Cardiac muscle cell (in vitro differentiated cells and primary cell): ENCODE data around the gene PHC2.

- RAMPAGE, long total RNA, result no peak
- RRBS, result no CpG with 5 or more reads among the region's 2 CpGs
These were observed 24.9 kb downstream of the RNF19B start for GRCh38 chr1:32939618-32940170.

GRCh38 chr1:32972696-32973511 lies 8.3 kb upstream of the RNF19B start:
- RAMPAGE, long total RNA, result no peak
- RRBS, result 3% methylated on average over 21 of the region's 60 CpGs

DNA sequence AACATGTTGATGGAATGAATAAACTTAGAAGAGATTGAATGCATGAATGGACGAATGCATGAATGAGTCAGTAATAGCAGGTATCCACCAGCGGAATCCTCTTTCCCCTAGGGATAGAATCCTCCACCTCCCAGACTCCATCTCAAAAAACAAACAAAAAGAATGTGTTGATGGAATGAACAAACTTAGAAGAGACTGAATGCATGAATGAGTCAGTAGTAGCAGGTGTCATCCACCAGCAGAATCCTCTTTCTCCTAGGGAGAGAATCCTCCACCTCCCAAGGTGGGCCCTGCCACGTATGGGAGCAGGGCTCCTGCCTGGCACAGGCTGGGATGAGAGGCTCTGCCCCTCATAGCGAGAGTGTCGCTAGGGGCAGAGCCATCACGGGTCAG lies 26.8 kb upstream of the RNF19B start:
- RAMPAGE, long total RNA, result no peak
- RRBS, result no CpG with 5 or more reads among the region's 6 CpGs

- RAMPAGE, long total RNA, result no peak
- RRBS, result no CpG with 5 or more reads among the region's 10 CpGs
These were observed 35.1 kb downstream of the AK2 start for GRCh38 chr1:33001124-33002478.

DNA sequence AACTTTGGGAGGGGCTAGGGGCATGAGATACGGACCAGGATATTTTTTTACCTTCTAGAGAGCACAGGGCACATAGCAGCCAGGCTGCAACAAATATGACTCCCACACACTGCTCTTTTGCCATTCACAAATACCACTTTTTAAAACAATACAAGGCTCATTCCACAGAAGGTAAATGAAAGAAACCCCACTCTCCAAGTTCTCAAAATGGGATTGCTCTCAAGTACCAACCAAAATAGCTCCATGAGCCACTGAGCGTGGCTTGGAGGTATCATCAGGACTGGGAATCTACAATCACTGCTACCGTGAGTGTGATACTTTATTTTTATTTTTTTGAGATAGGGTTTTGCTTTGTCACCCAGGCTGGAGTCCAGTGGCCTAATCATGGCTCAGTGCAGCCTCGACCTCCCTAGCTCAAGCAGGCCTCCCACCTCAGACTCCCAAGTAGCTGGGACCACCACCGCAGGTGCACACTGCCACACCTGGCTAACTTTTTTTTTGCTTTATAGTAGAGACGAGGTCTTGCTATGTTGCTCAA lies 19.2 kb downstream of the AK2 start:
- RAMPAGE, long total RNA, result no peak
- RRBS, result no CpG with 5 or more reads among the region's 6 CpGs

DNA sequence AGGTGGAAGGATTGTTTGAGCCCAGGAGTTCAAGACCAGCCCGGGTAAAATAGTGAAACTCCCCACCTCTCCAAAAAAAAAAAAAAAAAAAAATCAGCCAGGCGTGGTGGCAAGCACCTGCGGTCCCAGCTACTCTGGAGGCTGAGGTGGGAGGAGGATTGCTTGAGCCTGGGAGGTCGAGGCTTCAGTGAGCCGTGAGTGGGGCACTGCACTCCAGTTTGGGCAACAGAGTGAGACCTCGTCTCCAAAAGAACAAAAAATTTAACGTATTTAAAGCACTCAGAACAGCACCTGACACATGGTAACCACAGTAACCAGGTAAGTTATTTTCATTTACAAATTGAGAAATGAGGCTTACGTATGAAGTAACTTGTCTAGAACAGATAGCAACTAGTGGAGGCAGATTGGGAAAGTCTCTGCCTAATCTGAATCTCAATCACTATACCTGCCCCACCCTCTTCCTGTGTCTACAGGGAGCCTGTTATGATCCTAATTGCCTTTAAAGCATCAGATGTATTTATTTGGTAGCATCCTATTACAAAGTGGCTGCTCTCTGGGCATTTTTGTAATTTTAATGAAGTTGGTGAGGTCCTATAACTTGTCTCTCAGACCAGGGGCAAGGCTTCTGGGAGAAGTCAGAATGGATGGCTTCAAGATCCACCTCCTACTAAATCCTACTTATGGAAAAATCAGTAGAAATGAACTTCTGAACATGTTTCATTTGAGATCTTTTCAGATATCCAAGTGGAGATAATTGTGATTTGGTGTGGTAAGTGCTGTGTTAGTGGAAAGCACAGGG lies 47.4 kb downstream of the AZIN2 start:
- RAMPAGE, long total RNA, result no peak
- RRBS, result no CpG with 5 or more reads among the region's 8 CpGs

GRCh38 chr1:33146483-33147234 lies 35.2 kb downstream of the TRIM62 start:
- RAMPAGE, long total RNA, result no peak
- RRBS, result no CpG with 5 or more reads among the region's 10 CpGs

DNA sequence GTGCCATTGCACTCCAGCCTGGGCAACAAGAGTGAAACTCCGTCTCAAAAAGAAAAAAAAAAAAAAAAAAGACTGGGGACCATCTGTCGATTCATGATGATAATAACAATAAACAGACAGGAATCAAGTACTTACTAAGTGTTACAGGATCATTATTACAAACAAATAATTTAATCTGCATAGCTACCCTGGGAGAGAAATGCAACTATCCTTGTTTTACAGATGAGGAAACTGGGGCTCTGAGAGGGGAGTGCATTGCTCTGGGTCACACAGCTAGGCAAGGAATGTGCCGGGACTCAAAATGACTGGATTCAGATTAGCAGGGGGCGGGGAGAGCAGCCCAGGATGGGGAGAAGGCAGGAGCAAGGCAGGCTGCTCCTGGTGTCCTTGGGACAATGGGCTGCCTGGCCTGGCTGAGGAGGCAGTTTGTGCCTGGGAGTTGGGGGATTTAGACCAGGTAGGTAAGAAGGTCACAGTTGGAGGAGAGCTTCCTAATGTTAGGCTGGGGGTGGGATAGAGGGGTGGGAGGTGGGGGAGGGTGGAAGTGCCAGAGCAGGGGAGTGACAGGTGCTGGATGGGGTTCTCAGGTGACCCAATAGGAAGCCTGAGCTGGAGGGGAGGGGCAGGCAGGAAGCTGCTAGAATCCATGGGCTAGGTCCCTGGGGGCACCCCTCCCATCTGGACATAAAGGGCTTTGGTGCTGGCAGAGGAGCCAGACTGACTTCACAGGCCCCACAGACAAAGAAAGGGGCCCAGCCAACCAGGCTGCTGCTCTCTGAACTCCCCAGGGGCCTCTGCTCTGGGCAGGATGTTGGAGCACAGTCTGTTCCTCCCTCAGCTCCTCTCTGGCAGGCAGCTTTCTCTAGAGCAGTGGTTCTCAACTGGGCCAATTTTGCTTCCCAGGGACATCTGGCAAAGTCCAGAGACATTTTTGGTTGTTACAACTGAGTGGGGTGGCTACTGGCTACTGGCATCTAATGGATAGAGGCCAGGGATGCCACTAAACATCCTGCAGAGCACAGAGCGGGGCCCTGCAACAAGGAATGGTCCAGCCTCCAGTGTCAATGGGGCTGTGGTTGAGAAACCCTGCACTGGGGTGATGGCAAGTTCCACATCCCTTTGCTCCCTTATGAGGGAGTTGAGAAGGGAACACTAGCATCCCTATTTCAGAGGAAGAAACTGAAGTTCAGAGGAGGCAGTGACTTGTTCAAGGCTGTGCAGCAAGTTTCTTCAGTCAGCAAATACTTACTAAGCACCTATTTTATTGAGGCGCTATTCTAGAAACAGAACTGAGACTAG lies 28.9 kb downstream of the TRIM62 start:
- RAMPAGE, long total RNA, result no peak
- RRBS, result no CpG with 5 or more reads among the region's 6 CpGs

- RAMPAGE, long total RNA, result no peak
- RRBS, result 8% methylated on average over 2 of the region's 11 CpGs
These were observed 35.3 kb upstream of the ZNF362 start for GRCh38 chr1:33220814-33221477.

GRCh38 chr1:33258652-33259205 lies 2.4 kb downstream of the ZNF362 start:
- RAMPAGE, long total RNA, result no peak
- RRBS, result no CpG with 5 or more reads among the region's 4 CpGs

DNA sequence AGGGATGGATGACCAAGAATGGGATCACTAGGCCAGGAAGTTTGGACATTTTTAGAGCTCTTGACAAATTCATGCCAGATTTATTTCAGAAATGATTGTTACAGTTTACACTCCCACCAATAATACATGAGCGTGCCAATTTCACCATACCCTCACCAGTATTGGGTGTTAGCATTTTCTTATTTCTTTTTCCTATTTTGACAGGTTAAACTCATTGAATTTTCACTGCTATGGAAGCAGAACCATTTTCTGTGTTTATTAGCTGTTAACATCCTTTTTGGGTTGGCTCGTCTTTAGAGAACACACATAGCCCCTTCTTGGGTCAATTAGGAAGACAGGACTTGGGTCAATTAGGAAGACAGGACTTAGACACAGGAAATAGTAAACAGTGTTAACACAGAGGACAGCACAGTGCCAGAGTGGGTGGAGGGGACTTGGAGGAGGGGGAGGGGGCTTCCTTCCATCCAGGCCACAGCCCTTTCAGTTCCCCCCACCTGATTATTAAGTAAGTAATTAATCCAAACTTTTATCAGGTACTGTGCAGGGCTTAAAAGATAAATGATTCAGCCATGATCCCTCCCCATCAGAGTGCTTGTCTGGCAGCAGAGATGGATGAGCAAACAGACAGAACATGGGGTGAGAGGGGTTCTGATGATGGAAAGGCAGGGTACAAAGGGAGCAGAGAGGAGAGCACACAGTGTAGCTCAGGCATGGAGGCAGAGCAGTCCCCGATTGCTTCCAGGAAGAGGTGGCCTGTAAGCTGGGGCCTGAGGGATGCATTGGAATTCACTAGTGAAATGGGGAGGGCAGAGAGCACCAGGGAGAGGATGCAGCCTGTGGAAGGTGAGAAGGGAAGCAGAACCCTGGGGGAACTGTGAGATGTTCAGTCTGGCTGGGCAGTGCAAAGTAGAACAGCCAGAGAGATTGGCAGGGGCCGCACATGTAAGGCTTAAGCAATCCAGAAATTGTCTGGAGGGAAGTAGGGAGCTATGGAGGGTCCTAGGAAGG lies 11.9 kb downstream of the ZNF362 start:
- RAMPAGE, long total RNA, result no peak
- RRBS, result no CpG with 5 or more reads among the region's 4 CpGs

DNA sequence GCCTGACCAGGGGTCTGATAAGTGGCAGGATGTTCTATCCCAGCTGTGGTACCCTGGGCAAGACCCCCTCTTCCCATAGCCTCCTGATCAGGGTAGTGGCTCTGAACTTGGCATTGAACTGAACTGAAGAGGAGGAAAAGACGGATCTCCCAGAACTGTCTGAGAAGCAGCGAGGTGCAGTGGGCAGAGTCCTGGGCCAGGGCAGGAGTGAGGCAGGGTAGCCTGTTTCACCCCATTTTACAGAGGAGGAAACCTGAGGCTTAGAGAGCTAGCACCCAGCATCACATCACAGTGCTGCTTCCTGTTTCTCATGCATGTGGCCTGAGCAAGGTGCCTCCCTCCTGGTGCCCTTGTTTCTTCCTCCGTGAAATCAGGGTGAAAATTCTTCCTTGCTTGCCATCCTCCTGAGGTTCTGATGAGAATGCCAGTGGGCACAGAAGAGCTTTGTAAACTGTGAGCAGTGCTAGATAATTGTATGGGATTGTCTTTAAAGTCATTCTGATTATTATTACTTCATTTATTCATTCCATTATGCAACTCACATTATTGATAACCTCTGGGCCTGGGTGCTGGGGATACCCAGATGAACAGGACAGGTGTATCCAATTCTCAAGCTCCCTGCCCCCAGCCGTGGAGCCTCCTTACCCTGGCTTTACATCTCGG lies 17.2 kb downstream of the ZNF362 start:
- RAMPAGE, long total RNA, result no peak
- RRBS, result no CpG with 5 or more reads among the region's 5 CpGs

- RAMPAGE, long total RNA, result no peak
- RRBS, result 85% methylated on average over 9 of the region's 27 CpGs
These were observed 21.8 kb downstream of the A3GALT2 start for GRCh38 chr1:33298806-33299718.

- RAMPAGE, long total RNA, result no peak
- RRBS, result no CpG with 5 or more reads among the region's 13 CpGs
These were observed 3.2 kb upstream of the A3GALT2 start for GRCh38 chr1:33323845-33324742.

DNA sequence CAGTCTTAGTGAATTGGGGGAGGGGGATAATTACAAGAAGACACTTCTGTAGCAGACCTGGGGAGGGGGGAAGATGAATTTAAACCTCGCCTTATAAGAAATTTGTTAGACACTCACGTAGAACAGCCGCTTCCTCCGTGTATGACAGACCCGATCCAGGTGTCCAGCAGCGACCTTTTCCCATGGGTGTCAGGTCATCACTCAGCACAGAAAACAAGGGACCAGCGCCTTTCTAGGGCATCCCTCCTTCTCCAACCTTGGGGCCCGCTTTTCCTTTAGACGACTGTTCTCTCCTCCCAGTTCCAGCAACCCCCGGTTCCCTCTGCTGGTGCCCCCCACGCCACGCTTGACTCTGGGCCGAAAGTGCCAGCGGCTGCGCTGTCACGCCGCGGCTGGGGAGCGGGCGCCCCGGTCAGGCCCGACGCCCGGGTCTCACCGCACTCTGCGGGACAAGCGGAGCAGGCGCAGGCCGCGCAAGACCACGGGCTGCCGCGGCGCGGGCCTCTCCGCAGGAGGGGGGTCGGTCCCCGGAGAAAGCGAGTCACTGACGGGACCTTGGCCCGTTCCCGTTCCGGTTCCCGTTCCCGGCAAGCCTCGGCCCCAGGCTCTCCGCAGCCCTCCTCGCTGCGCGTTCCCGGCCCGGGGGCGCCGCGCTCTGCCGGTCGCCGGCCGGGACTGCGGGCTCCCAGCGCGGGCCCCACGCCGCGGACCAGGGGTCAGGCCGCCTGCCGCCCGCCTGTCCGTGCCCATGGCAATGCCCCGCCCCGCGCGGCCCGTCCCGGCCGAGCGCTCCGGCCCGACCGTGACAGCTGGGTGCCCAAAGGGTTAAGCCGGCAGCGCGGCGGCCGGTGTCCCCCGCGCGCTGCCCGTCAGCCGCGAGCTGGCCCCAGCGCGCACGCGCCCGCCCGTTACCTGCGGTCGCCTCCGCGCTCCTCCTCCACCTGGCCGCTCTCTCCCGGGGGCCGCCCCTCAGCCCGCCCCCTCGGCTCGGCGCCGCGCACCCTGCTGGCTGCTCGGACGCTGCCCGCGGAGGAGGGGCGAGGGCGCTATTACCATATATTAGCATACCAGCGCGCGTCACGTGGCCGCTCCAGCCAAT lies at the start of gene PHC2:
TSS of gene PHC2 (minus strand) at position 1,032 of the 1,099 bp plus-strand sequence.
- RAMPAGE, long total RNA, result no peak
- RRBS, result 1% methylated on average over 48 of the region's 121 CpGs

DNA sequence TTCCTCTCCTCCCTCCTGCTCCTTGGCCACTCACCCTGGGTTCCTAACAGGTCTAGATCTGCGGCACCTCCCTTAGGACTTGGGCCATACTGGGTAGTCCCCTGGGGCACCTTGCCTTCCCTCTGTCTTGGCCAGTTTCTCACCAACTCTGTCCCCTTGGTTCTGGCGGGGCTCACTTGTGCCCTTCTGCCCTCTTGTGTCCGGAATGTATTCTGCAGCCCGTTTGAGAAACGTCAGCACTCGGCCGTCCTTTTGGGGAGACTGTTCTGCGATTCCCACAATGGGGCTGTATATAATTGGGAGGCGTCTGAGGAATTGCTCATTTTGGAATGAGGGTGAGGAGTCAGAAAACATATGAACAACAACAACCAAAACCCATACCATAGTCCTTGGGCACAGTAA lies 162.4 kb downstream of the ZSCAN20 start:
- RAMPAGE, long total RNA, result no peak
- RRBS, result no CpG with 5 or more reads among the region's 9 CpGs

DNA sequence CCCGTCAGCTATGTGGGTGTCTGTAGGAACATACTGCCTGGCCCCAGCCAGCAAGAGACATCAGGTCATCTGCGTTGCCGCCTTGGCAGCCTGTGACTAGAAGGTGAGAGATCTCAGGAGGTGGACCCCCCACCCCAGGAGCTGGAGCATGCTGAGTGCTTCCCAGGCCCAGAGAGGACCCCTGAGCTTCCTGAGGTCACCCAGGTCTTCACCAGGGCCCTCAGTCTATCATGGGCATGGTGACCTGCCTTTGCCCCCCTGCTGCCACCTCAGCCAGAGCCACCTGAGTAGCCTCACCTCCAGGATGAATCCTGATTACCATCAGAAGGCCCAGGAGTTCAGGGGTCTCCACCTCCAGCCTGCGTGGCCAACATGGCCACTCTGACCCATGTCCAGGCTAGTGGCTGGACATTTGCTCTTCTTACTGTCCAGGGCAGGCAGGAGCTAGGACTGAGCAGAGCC lies 250.6 kb downstream of the C1orf94 start:
- RAMPAGE, long total RNA, result no peak
- RRBS, result no CpG with 5 or more reads among the region's 4 CpGs

DNA sequence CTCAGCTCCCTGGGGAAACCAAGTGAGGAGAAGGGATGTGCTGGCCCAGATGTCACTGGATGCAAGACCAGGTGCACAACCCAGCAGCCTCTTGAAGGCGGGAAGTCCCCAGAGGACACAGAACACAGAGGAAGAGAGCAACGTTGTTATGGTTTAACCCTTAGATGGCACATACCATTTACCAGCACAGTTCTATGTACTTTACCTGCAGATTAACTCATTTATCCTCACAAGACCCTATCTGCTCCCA lies 107.2 kb upstream of the GJB5 start:
- RAMPAGE, long total RNA, result no peak
- RRBS, result no CpG with 5 or more reads among the region's 2 CpGs

DNA sequence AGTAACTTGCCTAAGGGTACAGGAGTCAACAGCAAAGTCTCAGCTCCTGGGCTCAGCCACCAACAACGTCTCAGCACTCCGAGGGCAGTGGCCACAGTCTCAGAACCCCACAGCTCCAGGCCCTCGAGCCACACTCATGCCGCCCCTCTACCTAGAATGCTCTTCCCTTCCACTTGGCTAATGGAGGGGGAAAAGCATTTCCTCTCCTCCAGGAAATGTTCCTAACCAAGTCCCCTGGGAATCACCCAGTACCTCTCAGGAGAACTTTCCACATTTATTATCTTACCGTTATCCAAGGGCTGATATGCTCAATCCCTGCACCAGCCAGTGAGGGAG lies 1.0 kb upstream of the GJA4 start:
- RAMPAGE, long total RNA, result no peak
- RRBS, result no CpG with 5 or more reads among the region's 5 CpGs

- RAMPAGE, long total RNA, result no peak
- RRBS, result no CpG with 5 or more reads among the region's 7 CpGs
These were observed 8.1 kb downstream of the SMIM12 start for GRCh38 chr1:34851445-34851809.